Mesenchymal stem cell of Wharton's jelly (primary cell): ENCODE measurements around the genes MAPK1 and VPREB1.

DNA sequence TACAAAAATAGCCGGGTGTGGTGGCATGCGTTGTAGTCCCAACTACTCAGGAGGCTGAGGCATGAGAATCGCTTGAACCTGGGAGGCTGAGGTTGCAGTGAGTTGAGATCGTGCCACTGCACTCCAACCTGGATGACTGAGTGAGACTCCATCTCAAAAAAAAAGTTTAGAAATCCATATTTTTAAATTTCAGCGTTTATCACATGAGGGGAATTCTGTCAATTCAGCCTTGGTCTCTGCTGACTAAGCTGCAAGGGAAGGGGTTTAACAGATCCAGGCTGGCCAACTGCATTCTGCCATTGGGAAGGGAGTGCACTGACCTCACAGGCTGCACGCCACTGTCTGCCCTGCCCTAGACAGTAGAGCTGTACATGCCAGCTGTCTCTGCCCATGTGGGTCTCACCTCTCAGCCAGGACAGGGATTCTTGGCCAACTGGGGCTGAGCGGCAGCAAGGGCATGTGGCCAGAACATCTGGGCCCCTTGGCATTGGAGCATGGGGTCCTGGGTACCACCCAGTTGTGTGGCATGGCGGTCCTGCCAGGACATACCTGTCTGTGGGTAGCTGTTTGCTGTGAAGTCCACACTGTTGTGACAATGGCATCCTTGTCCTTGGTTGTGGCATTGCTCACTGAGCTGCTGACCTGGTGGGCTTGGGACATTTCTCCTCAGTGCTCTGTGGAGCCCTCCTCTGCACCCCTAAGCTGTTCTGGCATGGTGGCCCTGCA is 46.5 kb downstream of the MED15 start:
- CAGE, long polyA plus RNA, result no peak

GRCh38 chr22:20563755-20564808 is 56.7 kb downstream of the MED15 start:
- CAGE, long polyA plus RNA, result no peak

DNA sequence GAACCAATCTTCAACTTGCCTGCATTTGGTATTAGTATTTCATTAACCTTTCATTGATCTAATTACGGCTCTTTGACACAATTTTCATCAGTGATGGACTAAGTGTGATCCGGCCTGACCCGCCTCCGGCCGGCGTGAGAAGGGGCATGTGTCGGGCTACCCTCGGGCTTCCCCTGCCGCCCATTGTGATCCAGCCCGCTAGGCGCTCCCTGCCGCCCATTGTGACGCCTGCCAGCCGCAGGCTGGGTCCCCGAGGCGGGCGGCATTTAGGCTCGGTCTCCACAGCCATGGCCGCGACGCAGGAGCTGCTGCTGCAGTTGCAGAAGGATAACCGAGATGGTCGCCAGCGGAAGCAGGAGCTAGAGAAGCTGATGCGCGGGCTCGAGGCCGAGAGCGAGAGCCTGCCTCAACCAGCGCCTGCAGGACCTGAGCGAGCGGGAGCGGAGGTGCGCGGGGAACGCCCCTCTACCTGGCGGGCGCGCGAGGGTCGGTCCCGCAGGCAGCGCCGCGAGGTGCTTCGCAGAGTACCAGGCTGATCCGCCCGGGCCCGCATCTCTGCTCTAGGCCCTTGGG is 72.0 kb upstream of the SERPIND1 start:
- CAGE, long polyA plus RNA, result no peak

- CAGE, long polyA plus RNA, result no peak
Observed at GRCh38 chr22:20721254-20721992, 52.5 kb upstream of the SERPIND1 start.

DNA sequence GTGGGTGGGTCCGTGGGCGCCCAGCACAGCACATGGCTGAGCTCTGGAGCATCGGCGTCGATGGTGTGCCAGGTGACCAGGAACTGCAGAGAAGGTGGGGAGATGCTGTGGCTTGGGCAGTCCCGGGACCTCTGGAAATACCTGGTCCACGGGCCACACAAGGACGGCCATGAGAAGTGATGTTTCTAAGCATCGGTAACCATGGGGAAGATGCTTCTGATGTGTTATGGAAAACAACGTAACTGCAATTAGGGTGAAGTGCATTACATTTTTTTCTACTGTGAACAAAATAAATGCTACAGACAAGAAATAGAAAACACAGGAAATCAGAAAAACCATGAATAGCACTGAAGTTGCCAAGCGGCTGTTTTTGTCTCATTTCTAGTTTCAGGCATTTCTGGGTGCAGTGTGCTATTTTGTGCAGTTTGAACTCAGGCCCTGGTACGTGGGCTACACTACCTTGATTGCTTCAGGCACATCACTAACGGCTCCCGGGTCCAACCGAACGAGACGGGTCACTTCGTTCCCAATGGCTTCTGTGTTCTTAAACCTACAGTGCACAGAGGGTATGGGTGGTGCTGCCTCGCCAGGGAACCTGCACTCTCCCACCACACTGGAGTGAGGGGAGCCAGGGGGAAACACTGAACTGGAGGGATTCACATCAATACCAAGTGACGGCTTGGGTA is 46.5 kb upstream of the SERPIND1 start:
- CAGE, long polyA plus RNA, result no peak

DNA sequence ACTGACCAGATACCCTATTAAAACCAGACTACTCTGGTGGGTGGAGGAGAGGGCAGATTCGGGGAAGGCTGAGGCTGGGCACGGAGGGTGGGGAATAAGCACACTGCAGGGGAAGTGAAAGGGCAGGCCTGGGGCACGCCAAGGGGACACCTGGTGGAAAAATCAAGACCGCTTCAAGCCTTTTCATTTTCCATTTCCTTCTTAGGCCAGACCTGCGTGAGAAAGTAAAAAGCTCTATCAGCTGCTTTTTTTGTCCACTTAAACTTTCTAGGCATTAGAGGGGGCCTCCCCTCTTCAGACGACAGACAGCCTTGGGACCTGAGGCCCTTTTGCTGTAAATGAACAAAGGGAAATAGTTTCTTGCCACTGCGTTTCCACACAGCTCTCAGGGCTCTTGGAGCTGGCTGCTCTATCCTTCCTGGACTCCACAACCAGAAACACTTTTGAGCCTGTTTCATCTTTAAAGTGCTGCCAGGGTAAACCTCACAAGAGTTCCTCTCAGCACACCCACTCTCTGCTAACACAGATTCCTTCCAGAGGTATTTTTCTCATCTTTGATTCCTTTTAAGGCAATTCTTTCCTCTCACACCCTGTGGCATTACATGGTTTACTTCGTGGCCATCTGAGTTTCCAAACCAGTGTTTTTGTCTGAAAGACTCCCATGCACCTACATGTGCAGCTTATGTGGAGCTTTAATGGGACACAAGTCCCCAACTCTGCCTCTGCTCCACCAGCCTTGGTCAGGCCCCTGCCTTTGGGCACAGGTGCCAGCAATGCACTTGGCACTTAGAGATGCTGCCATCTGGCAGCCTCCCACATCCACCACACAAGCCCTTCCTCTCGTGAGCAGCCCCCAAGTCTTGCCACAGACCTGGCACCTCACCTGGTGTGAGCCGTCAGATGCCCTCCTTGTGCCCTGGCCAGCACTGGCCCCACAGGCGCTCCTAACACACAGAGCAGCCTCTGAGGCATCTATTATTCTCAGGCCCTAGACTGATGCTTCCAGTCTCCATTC is 24.8 kb upstream of the SERPIND1 start:
- CAGE, long polyA plus RNA, result no peak

DNA sequence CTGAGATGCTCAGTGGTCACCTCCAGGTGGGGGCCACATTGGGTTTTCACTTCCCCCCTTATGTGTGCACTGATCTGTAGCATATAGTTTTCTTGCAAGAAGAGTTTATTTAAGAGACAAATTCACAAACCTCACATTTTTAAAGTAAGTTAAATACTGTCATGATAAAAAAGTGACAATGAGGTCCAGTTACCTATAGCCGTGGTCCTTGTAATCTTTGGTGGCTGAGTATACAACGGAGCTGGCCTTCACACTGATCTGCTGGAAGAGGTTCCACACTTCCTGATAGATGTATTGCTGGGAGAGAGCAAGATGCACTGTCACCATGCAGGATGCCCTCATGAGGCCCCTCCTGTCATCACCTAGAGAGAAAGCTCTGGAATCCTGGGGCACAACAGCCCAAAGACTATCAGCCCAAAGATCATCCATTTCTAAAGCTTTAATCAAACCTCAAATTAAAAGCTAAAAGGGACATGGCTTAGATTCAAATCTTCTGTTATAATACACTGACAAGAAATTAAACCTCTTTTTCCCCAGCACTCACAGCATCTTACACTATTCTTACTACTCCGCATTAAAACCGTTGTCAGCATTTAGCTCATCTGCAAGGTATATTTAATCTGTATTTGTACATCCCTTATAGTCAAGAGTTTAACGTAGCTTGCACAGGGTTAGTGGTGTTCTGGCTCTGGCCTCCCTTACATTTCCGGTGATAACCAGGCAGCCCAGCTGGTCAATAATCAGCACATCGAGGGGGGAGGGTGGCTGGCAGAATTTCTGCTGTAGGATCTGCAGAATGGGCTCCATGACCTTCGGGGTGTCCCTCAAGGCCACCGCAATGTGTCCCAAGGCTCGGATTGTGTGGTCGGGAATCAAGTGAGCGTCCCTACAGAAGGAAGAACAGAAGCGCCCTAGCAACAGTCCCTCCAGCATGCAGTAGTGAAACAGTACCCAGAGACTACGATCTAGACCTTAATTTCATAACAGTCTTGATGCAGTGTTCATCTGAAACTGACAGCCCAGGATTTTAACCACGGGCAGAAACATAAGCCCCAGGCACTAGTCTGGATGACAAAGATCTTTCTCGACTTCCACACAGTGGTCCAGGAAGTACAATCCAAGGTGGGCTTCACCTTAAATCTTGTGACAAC is 24.9 kb downstream of the SERPIND1 start:
- CAGE, long polyA plus RNA, result no peak

DNA sequence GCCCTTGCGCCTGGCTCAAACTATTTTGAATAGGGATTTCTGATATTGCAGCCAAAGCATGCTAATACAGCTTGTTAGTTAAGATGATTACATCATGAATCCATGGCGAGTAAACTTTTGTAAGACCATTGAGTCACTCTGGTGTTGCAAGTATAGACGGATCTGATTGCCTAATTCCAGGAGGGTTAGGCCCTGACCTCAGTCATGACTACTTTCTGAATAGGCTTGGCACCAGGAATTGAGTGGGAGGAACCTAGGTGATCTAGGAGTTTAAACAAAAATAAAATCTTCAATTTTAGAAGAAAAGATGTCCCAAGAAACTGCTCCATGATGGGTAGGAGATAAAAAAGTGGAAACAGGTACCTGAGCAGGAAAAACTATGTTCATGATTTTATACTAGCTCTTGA is 12.6 kb upstream of the CRKL start:
- CAGE, long polyA plus RNA, result no peak

DNA sequence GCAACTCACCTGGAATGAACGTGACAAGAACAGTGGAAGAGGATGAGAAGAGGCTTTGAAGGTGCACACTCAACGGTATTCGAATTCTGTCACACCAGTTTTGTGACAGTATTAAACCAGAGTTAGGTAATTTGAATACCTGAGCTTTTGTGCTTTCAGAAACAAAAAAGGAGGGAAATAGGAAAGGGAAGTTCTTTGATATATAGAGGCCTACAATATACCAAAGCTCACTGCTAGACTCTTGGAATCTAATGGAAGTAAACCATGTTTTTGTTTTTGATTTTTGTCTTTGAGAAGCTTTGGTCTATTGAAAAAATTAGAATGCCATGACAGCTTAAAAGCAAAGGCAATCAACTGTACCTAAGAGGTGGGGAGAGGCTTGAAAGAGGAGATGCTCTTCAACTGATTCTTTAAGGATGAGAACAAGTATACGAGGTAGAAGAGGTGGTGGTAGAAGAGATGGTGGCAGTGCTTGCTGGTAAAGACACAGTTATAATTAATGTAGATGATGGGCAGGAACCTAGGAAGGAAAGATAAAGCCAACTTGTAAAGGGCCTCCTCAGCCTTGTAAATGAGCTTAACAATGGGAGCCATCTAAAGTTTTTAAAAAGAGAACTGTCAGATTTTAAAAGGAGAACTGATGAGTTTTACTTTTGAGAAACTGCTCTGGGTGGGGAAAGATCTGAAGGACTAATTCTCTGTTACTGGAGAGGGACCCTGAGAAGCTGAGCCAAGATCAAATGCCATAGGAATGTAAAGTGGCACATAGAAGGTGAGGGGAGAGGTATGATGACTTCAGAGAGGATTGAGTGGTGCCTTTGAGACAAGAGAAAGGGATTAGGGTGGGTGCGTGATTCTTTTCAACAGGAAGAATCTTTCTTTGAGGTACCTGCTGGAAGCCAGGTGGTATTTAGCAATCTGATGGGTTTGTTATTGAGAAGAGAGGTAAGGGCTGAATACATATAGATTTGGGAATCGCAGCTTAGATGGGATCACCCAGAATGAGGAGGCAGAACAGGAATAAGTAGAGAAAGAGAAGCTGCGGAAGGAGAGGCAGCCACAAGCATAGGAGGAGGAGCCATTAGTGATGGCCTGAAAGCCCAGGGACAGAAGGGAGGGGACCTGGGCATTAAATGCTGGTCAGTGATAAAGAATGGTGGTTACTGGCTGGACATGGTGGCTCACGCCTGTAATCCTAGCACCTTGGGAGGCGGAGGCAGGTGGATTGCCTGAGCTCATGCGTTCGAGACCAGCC is 8.9 kb downstream of the CRKL start:
- CAGE, long polyA plus RNA, result no peak

DNA sequence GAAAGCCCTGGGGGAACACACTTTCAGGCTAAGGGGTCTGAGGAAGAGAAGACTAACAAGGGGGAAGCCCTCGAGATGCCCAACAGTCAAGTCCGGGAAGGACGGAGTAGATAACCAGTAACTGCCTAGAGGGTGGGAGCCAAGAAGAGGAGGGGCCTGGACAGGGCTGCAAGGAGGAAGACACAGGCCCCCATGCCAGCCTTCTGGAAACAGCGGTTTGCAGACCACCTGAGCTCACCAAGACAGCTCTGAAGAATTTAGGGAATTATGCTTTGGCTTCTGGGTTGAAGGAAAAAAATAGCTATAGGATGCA is 9.0 kb upstream of the AIFM3 start:
- CAGE, long polyA plus RNA, result no peak

DNA sequence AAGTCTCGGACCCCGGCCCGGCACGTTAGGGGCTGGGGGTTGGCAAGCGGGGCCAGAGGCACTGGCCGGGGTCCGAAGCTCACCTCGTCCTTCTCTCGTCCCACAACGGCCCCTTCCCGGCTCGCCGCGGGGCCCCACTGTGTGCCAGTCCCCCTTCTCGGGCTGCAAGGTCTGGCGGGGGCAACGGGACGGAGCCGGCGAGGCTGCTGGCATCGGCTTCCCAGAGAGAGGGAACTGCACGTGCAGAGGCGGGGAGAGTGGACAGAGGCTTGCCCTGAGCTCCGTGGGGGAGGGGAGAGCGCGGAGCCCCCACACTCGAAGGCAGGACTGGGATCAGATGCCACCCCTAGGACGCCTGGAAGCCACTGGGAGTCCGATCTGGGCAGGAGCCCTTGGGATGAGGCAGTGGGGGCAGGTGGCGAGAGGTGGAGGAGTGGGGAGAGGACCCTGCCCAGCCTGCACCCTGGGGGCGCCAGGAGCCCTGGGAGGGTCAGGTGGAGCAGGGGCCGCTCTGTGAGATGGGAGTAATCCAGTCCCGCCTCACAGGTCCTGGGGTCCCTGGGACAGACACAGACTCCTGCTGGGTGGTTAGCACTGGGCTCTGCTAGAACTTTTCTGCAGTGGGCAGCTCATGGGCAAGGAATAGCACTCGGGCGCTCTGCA is 1.6 kb upstream of the AIFM3 start:
- CAGE, long polyA plus RNA, result no peak

GRCh38 chr22:21621134-21622349 is 8.3 kb downstream of the YDJC start:
- CAGE, long polyA plus RNA, result no peak

- CAGE, long polyA plus RNA, result no peak
Observed at GRCh38 chr22:21642630-21643756, 891 bp downstream of the SDF2L1 start.

- CAGE, long polyA plus RNA, result no peak
Observed at GRCh38 chr22:21701520-21702305, 33.9 kb downstream of the YPEL1 start.

DNA sequence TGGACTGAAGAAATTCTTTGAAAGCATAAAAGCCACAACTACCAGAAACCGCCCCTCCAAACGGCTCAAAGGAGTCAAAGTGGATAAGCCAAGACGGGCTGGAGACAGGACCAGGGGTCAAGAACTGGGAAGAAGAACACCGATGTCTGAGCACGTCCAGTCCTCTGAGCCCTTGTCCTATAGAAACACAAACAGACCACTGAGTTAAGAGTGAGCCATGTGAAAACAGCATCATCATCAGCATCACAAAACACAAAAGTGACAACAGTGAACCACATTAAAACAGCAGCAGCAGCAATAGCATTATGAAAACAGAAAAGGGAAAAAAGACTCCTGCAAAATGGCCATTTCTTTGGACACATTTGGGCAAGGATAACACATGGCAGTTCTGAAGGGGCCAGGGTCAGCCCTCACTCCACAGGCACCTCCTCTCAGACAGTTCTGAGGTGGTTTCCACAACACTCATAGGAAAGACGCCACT is 28.5 kb upstream of the YPEL1 start:
- CAGE, long polyA plus RNA, result no peak

- CAGE, long polyA plus RNA, result no peak
Observed at GRCh38 chr22:21816105-21817025, 51.1 kb downstream of the MAPK1 start.

- CAGE, long polyA plus RNA, result no peak
Observed at GRCh38 chr22:21867050-21867751, at the start of gene MAPK1. Gene MAPK1 (minus strand): TSS chr22:21867645.

DNA sequence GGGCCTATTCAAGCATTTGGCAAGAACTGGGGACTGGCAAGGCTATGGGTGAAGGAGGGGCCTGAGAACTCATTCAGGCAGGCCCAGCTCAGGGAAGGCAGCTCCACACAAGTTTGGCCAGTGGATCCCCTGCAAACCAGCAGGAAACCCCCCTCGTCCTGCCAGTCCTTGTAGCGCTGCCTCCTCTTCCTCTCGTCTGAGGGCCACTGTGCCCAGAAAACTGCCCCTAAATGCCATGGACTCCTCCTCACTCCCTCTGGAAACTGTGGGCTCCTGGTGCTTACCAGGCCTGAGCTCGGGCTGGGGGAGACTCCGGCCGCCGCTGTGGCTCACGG is 15.3 kb downstream of the PPM1F start:
- CAGE, long polyA plus RNA, result no peak

DNA sequence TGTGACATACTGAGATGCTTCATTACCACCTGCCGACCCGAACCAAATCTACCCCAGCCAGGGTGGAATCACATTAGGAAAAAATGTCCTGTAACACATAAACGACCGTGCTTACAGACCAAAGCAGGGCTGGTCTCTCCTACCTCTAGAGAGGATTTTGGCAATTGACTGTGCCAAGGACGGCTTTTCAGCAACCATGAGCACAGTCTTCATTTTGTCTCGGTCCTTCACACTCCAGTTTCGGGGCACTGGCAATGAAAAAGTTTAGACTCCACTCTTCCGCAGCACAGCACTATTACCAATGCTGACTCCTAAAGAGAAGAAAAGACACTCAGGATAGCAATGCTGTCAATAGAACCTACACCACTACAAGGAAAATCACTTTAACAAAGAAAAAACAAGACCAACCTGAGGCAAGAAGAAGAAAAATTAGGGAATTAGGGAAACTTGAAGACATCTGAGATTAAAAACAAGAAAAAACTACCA is 7.0 kb downstream of the TOP3B start:
- CAGE, long polyA plus RNA, result no peak

DNA sequence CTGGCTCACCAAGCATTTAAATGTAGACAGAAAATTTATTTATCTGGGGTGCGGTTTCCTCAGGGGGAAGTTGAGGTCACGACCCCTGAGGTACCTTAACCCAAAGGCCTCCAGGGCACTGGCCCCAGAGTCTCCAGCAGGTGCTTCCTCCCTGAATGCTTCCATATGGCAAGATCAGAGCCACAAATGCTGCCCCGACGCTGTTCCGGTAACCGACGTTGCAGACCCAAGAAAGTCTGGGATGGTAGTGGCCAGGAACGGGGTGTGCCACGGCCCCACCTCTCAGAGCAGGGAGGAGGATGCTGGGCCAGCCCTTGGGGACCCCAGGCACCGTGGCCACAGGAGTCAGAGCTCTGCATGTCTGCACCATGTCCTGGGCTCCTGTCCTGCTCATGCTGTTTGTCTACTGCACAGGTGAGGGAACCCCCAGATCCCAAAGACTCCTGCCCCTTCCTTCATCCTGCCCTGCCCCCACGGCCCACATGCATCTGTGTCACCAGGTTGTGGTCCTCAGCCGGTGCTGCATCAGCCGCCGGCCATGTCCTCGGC is at the start of gene VPREB1:
Gene VPREB1 (plus strand): TSS at position 341 of the 549 bp plus-strand sequence.
- CAGE, long polyA plus RNA, result no peak